Epithelial cell of esophagus (primary cell): ENCODE measurements around the gene NDRG3.

DNA sequence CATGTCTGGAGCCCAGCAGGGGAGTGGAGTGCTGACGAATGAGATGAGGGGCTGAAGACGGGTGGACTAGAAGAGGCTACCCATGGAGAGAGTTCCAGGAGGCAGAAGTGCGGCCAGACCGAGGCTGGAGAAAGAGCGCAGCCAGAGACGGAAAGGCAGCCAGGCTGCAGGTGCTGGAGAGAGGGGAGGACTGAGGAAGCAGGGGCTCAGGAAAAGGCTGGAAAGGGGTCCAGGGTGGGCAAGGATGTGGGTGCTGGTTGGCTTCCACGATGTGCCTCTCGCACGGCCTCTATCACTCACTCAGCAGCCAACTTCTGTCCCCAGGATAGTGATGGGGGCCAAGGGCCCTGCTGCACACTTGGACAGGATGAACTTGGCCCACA lies 565 bp upstream of the EIF6 start:
- RRBS = no CpG with 5 or more reads among the region's 9 CpGs

DNA sequence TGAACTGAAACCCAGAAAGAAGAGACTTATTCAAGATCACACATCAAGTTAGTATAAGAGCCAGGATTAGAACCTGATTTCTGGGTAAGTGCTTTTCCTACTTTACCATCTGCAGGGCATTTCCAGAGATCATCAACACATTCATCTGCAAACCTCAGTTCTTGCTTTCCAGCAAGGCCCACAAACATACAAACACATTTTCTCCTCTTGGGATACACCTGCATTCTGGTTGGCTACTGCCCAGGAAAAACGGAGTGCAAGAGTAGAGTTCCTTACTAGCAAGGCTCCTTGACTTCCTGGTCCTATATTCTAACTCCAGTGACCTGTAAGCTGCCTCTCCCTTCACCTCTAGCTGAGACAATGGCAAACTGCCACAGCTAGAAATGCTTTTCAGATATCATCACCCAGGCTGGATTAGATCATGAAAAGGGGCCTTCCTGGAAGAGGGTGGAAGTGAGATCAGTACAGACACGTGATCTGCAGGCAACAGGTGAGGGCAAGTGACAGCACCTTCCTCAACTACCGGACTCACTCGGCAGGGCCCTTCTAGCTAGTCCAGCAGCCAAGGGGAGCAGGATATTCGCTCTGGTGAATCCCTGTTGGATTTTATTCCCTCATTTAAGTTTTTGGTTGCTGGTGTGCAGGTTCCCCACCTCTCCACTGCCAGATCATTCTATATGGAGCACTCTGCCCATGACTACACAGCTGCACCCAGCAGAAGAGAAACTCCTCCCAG lies 26.2 kb upstream of the FAM83C start:
- RRBS = no CpG with 5 or more reads among the region's 5 CpGs

DNA sequence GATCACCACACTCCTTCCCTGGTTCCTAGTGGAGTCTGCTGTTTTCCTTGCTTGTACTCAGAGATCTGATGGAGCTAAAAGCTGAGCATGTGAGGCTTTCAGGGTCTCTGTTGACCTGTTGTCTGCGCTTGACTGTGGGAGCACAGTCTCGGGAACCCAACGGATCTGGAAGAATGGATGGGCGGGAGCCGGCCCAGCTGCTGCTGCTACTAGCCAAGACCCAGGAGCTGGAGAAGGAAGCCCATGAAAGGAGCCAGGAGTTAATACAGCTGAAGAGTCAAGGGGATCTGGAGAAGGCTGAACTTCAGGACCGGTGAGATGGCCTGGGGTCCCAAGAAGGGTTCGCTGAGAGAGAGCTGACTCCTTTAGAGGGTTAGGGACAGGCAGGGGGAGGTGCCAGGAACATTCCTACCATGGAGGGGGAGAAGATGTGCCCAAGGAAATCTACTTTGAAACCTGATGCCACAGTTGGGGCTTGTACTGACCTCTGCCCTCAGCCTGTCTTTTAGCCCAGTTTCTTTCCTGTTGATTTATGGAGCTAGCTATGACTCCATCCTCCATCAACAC lies 11.9 kb downstream of the CEP250 start:
- RRBS = no CpG with 5 or more reads among the region's 7 CpGs

DNA sequence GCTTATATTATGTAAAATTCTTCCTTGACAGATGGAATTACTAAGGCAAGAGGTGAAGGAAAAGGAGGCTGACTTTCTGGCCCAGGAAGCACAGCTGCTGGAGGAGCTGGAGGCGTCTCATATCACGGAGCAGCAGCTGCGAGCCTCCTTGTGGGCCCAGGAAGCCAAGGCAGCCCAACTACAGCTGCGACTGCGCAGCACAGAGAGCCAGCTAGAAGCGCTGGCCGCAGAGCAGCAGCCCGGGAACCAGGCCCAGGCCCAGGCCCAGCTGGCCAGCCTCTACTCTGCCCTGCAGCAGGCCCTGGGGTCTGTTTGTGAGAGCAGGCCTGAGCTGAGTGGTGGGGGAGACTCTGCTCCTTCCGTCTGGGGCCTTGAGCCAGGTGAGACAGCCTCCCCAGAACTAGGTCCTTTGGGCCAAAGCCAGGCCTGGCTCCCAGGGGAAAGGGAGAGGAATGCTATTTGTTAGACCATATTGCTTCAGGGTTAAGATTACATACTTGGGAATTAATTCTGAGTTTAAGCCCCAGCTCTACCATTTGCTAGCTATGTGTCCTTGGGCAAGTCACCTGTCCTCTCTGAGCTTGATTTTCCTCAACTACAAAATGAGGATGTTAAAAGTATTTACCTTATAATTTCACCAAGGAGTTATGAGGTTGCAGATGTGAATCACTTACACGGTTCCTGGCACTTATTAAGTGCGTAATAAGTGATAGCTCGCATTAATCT lies 31.6 kb downstream of the C20orf173 start:
- RRBS = no CpG with 5 or more reads among the region's 12 CpGs

DNA sequence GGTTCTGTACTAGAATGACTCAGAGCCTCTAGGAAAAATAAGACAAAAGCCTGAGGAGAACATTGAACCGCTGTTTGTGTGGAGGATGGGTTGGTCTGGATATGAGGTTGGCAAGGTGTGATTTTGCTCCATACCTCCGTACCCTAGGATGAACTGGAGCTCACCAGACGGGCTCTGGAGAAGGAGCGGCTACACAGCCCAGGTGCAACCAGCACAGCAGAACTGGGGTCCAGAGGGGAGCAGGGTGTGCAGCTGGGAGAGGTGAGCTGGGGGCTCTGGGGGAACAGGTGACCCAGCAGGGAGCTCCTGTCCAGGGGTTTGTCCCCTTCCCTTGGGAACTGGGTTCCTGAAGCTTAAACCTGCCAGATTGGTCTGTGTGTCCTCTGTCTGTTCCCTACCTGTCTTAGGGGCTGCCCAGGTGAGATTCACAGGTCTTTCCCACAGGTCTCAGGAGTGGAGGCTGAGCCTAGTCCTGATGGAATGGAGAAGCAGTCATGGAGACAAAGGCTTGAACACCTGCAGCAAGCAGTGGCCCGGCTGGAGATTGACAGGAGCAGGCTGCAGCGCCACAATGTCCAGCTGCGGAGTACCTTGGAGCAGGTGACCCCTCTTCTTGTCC lies 21.8 kb downstream of the C20orf173 start:
- RRBS = no CpG with 5 or more reads among the region's 7 CpGs

GRCh38 chr20:35663415-35664381 lies 1.0 kb downstream of the CPNE1 start:
- RRBS = no CpG with 5 or more reads among the region's 23 CpGs

GRCh38 chr20:35698282-35698715 lies 853 bp downstream of the NFS1 start:
- RRBS = no CpG with 5 or more reads among the region's 16 CpGs

DNA sequence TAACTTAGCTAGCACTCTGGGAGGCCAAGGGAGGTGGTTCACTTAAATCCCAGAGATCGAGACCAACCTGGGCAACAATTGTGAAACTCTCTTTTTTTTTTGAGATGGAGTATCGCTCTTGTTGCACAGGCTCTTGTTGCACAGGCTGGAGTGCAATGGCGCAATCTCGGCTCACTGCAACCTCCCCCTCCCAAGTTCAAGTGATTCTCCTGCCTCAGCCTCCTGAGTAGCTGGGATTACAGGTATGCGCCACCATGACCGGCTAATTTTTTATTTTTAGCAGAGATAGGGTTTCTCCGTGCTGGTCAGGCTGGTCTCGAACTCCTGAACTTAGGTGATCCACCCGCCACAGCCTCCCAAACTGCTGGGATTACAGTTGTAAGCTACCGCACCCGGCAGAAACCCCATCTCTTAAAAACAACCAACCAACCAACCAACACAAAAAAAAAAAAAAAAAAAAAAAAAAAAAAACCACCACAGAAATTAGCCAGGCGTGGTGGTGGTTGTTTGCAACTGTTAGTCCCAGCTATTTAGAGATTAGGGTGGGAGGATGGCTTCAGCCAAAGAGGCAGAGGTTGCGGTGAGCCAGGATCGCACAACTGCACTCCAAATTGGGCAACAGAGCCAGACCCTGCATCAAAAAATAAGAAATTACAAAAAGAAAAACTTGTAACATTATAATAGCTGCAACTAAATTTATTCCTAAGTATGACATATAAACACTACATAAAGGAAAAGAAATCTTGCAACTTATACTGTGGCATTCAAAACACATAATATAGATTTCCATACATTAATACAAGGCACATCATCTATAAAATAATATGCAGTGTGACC lies 14.2 kb downstream of the ROMO1 start:
- RRBS = no CpG with 5 or more reads among the region's 14 CpGs

GRCh38 chr20:35951319-35951733 lies 3.0 kb downstream of the SCAND1 start:
- RRBS = no CpG with 5 or more reads among the region's 7 CpGs

DNA sequence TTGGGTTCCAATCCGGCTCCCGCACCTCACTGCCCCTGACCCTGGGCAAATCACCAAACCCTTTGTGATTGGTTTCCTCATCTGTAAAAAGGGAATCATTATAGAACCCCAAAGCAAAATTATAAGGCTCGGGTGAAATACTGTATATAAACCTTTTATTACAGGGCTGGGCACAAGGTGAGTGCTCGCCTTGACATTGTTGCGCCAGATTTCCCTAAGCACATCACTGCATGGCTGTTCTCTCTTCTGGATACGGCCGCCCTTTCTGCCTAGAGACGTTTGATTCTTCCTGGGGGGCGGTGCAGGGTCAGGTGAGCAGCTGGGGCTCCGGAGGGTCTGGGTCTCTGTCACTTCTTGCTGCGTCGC lies 90.5 kb upstream of the EPB41L1 start:
- RRBS = no CpG with 5 or more reads among the region's 12 CpGs

- RRBS = no CpG with 5 or more reads among the region's 13 CpGs
Measured at GRCh38 chr20:36145658-36146954, 8.4 kb upstream of the EPB41L1 start.

DNA sequence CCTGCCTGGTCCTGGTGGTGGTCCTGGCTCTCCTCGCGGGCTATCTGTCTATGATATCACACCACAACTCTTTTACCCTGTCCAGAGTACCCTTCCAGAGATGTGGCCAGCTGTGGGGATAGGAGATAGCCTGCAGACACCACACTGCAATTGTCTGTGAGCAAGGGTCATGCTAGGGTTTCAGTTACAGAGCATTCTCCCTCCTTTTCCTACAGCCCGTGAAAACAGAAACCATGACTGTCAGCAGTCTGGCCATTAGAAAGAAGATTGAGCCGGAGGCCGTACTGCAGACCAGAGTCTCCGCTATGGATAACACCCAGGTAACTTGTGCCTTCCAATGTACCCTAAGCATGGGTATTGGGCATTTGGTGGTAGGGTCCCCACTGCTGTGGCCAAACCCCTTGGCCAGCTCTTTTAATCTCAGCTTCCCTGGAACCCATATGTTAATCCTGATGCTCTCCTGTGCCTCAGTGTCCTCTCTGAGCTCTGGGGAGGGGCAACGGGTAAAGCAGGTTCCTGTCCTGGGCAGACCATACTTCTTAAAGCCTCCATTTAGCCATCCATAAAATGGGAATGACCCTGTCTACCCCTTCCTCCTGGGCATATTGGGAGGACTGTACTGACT lies 24.1 kb upstream of the AAR2 start:
- RRBS = no CpG with 5 or more reads among the region's 7 CpGs

GRCh38 chr20:36221484-36222250 lies 14.6 kb upstream of the AAR2 start:
- RRBS = no CpG with 5 or more reads among the region's 7 CpGs

GRCh38 chr20:36334015-36334285 lies 27.8 kb downstream of the DLGAP4 start:
- RRBS = no CpG with 5 or more reads among the region's 3 CpGs

- RRBS = 1% methylated on average over 38 of the region's 134 CpGs
Measured at GRCh38 chr20:36460985-36462155, 79.9 kb upstream of the MYL9 start.

GRCh38 chr20:36549075-36549921 lies 8.0 kb downstream of the MYL9 start:
- RRBS = 85% methylated on average over 4 of the region's 25 CpGs

DNA sequence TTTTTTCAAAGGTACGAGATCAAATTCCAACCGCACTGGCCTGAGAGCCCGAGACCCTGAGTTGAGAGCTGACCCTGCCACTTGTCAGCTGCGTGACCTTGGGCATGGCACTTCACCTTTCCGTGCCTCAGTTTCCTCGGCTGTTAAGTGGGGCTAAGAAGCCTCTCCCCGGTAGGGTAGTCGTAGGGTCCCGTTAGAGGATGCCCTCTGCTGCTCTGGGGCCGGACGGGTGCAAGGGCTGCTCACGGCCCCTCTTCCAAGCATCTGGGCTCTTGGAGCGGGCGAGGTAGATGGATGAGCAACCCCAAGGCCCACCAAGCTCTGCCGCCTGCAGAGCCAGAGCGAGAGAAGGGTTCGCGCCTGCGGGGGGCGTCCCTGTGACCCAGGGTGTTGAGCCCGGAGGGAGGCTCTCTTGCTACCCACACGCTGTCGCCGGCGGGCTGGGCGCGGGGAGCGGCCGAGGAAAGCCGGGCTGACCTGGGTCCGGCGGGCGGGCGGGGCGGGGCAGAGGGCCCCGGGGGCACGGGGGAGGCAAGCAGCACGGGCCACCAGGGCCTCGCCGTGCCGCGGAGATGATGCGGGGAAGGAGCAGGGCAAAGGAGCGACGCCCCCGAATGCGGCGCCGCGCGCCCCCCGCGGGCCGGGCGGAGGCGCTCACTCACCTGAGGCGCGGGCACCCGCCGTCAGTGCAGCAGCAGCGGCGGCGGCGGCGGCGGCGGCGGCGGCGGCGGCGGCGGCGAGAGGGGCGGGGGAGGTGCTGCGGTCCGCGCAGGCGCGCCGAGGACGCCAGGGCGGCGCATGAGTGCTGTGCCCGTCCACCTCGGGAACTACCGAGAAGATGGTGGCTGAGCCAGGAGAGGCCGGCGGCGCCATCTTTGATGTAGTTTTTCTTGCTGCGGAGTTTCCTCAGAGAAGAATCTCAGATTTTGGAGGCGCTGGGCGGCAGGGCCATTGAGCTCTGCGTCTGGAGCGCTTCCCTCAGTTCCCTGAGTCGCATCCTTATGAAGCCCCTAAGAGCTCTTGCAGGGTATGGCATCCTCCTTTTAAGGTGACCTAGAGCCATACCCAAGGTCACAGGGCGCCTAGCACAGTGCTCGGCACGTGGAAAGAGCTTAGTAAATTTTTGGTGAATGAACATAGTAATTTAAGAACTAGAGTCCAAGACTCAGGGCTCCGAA lies at the start of gene NDRG3:
Gene NDRG3 (minus strand): TSS at position 708 of the 1,178 bp plus-strand sequence.
- RRBS = 4% methylated on average over 11 of the region's 100 CpGs

GRCh38 chr20:36808378-36809338 lies 35.1 kb upstream of the DSN1 start:
- RRBS = no CpG with 5 or more reads among the region's 17 CpGs

DNA sequence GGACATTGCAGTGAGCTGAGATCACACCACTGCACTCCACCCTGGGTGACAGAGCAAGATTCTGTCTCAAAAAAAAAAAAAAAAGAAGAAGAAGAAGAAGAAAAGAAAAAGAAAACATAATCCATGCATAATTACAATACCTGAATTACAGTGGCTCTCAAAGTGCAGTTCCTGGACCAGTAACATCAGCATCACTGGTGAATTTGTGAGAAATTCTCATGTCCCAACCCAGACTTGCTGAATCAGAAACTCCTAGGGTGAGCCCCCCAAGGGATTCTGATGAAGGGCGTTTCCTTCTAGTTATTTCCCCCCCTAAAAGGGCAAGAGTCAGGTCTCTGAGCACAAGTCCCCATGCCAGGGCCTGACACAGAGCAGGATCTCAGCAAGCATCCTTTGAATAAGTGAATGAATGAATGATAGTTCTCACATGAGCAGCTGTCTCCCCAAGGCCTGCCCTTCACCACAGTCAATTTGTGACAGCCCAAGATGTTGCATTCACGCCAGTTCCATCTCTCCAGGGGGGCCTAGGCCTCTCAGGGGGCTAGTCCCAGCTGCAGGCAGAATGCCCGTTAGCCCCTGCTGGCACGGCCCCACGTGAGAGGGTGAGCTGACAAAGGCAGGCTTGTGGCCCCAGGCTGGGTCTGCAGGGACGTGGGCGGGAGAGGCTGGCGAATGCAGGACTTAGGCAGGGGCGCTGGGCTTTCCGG lies 18.2 kb downstream of the SOGA1 start:
- RRBS = no CpG with 5 or more reads among the region's 10 CpGs

DNA sequence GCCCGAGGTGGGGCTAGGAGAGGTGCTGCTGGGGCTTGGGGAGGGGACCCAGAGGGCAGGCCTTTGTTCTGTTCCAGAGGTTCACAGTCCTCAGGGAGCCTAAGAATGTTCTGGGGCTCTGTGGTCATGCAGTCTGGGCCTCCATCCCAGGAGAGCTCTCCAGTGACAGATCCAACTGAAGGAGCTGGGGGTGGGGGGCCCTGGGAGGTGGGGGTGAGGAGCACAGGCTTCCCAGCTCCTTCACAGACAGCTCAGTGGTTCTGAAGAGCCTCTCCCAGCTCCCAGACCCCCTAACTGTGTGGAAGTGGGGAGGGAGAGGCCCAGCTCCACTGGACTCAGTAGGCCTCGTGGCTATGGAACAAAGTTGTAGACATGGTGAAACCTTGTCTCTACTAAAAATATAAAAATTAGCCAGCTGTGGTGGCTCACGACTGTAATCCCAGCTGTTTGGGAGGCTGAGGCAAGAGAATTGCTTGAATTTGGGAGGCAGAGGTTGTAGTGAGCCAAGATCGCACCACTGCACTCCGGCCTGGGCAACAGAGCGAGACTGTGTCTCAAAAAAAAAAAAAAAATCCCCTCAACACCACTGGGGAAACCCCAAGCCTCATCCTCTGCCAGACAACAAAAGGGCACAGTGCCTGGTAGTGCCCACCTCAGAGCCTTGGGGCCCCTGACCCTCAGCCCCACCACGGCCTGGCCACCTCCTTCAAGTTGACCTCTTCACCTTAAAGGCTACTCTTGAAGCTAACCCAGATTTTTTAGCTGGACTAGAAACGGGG lies 17.5 kb downstream of the SOGA1 start:
- RRBS = no CpG with 5 or more reads among the region's 8 CpGs